HTERT-HM (cell line): ENCODE measurements around the gene FAHD1.

DNA sequence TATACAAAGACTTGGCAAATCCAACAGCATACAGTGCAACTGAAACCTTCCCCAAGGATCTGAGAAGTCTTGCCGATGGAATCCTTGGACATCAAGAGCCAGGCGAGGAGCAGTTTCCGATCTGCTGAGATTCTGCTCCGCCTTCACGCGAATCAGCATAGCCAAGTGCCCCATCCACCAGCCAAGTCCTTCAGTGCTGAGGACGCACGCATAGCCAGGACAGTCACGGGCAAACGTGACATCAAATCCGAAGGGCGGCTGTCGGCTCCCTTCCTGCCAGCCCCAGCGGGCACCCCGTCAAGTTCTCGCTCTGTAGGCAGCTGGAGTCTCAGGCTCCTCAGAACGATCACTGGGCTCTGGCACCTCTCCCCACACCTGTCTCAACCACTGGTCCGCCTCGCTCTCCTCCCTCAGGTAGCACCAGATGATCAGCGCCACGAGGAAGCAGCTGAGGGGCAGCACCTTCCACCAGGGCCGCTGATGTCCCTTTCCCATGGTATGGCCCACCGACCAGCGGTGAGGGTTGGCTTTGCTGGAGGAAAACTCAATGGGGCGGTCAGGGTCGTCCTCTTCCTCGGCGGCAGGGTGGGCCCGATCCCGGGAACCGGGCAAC, 492 bp downstream of the UQCC4 start:
- RRBS = 2% methylated on average over 1 of the region's 31 CpGs

GRCh38 chr16:1448126-1448588, 3.8 kb upstream of the CCDC154 start:
- RRBS = 75% methylated on average over 2 of the region's 26 CpGs

GRCh38 chr16:1548144-1548647, 14.7 kb downstream of the TMEM204 start:
- RRBS = no CpG with 5 or more reads among the region's 7 CpGs

GRCh38 chr16:1560952-1561592, 27.6 kb downstream of the TMEM204 start:
- RRBS = no CpG with 5 or more reads among the region's 17 CpGs

GRCh38 chr16:1565396-1565735, 31.9 kb downstream of the TMEM204 start:
- RRBS = no CpG with 5 or more reads among the region's 6 CpGs

GRCh38 chr16:1597101-1597676, 14.7 kb downstream of the IFT140 start:
- RRBS = no CpG with 5 or more reads among the region's 16 CpGs

DNA sequence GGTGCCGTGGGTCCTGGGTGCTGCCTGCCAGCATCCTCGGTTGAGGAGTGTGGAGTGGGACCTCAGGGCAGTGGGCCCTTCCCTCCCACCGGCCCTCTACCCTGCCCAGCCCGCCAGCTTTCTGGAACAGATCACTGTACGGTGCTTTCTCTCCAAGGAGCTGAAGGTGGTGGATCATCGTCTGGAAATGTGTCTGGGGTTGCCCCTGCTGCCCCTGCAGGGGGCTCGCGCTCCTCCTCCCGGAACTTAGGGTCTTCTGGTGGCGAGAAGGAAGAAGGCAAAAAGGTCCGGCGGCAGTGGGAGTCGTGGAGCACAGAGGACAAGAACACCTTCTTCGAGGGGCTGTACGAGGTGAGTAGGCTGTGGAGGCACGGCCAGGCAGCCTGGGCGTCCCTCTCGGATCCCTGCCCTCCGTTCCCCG, 13.7 kb downstream of the CRAMP1 start:
- RRBS = no CpG with 5 or more reads among the region's 20 CpGs

GRCh38 chr16:1788593-1789397, 4.7 kb downstream of the IGFALS start:
- RRBS = no CpG with 5 or more reads among the region's 40 CpGs

DNA sequence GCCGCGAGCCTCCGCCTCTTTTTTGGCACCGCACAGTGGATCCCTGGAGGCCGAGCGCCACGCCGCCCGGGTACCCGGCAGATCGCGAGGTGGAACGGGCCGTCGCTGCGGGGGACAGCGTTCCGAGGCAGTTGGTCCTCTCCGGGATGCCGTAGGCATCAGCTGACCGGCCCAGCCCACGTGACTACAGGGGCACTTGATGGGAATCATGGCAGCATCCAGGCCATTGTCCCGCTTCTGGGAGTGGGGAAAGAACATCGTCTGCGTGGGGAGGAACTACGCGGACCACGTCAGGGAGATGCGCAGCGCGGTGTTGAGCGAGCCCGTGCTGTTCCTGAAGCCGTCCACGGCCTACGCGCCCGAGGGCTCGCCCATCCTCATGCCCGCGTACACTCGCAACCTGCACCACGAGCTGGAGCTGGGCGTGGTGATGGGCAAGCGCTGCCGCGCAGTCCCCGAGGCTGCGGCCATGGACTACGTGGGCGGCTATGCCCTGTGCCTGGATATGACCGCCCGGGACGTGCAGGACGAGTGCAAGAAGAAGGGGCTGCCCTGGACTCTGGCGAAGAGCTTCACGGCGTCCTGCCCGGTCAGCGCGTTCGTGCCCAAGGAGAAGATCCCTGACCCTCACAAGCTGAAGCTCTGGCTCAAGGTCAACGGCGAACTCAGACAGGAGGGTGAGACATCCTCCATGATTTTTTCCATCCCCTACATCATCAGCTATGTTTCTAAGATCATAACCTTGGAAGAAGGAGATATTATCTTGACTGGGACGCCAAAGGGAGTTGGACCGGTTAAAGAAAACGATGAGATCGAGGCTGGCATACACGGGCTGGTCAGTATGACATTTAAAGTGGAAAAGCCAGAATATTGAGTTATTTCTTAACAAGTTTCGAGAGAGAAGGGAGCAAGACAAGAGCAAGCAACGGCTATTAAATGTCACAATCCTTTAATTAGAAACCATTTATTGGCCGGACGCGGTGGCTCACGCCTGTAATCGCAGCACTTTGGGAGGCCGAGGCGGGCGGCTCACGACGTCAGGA, at the start of gene FAHD1:
TSS of gene FAHD1 (plus strand) at position 176 of the 1,043 bp plus-strand sequence.
- RRBS = 1% methylated on average over 25 of the region's 81 CpGs

- RRBS = no CpG with 5 or more reads among the region's 18 CpGs
These were observed 12.3 kb upstream of the MEIOB start for GRCh38 chr16:1884102-1884848.

DNA sequence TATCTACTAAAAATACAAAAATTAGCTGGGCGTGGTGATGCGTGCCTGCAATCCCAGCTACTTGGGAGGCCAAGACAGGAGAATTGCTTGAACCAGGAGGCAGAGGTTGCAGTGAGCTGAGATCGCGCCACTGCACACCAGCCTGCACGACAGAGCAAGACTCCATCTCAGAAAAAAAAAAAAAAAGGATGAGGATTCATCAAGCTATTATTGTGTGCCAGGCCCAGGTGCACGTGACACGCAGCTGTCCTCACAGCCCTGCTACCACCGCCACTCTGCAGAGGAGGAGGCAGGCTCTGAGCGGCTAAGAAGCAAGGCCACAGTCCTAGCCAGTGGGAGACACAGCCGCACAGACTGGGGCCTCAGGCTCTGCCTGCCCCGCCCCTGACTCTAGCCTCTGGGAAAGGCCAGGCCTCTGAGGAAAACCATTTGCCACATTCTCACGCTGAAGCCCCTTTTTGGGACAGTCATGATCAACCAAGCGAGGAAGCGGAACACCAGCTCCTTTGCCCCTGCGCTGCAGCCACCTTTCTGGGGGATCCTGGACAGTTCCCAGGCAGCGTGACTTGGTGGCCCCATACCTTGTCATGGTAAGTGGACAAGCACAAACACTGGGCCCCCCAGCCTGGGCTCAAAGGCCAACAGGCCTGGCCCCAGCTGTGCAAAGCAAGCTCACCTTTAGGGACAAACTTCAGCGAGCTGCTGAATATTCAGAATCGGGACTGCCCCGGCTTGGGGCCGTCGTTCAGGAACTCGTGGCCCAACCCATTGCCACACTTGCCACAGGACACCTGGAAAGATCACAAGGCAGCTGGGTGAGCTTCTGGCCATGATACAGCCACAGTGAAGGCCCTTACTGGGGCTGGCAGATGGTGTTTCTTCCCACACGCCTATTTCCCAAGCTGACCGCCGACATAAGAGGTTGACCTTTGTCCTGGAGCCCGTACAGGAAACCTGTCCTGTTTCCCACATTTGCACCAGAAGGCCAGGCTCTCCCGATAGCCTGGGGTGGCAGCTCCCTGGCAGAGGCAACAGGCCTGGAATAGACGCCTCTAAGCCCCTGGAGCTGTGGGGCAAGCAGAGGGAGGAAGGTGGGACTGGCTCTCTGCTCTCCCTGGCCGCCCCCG, 2.5 kb downstream of the MSRB1 start:
- RRBS = no CpG with 5 or more reads among the region's 30 CpGs

DNA sequence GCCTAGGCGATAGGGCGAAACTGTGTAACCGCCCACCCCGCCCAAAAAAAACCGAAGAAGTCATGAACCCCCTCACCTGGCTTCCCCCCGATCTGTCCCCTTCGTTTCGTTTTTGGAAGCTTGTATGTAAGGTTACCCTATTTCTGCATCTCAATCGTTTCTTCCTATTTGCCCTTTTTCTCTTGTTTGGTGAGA, 1.2 kb downstream of the RPS2 start:
- RRBS = no CpG with 5 or more reads among the region's 9 CpGs

DNA sequence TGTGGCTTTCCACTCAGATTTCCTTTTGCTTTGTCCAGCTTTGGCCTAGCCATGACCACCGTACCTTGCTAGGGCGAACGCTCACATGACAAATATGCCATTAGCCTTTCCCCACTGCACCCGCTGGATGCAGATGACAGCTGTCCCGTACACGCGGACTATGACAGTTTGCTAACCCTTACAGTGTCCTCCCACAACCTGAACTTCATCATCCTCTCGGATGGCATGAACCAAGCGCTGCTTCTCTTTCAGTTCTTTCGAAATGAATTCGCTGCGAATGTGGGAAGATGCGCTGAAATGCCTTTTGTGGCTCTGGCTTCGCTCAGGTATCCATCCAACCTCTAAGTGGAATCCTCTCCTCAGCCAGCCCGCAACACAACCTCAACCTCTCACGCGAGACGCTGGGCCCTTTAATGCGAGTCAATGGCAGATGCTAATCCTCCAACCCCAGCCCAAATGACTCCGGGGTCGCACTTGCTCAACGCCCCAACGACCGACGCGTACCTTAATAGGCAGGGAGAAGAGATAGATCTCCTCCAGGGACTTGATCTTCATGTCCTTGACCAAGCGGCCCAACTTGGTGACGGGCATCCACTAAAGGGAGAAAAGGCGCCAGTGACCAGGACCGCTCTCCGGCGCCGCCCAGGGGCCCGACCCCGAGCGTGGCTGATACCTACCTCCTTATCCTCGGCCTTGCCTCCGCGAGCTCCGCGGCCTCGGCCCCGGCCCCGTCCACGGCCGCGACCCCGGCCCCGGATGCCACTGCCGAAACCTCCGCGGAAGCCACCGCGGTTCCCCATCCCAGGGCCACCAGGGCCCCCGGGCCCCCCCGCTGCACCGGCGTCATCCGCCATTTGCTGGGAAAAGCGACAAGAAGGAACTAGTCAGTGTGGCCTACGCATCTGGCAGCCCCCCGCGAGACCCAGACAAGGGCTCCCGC, 584 bp downstream of the RPS2 start:
- RRBS = 4% methylated on average over 6 of the region's 64 CpGs

GRCh38 chr16:1985956-1987196, 2.4 kb downstream of the GFER start:
- RRBS = no CpG with 5 or more reads among the region's 25 CpGs

DNA sequence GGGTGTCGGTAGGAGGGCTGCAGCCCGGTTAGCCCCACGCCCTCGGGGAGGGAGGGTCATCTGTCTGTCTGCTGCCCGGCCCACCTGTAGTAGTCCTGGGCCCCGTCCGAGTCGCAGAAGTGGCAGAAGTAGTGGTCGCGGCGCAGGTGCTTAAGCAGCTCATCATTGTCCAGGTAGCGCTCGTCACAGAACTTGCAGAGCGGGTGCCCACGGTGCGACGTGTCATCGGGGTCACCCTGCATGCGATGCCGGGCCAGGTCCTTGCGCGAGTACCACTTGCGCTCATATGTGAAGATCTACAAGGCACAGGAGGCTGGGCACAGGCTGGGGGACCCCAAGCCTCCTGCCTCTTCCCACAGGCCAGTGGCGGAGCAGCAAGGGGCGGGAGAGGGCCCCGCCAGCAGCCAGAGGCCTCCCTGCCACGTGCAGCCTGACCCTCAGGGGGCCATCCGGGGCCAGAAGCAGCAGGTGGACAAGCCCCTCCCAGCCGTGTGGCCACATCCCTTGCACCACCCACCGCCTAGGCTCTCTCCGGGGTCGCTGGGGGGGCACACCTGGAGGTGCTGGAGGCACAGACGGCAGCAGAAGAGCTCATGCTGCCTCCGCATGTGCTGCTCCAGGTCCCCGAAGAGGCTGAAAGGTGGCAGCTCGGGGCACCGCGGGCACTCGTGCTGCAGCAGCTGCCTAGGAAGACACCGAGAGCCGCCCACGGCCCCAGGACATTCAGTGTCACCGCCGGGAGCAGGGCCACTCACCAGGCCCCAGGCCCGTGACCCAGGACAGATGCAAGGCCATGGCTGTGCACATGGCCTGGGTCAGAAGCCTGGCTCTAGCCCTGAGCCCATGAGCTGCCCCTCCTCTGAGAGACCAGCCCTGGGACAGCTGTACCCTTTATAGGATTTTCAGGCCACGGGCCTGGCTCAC, 12.9 kb downstream of the SYNGR3 start:
- RRBS = 88% methylated on average over 8 of the region's 46 CpGs

GRCh38 chr16:2033828-2034529, 7.3 kb downstream of the NHERF2 start:
- RRBS = no CpG with 5 or more reads among the region's 24 CpGs

- RRBS = 53% methylated on average over 1 of the region's 40 CpGs
These were observed 40.4 kb downstream of the TSC2 start for GRCh38 chr16:2087904-2088867.

DNA sequence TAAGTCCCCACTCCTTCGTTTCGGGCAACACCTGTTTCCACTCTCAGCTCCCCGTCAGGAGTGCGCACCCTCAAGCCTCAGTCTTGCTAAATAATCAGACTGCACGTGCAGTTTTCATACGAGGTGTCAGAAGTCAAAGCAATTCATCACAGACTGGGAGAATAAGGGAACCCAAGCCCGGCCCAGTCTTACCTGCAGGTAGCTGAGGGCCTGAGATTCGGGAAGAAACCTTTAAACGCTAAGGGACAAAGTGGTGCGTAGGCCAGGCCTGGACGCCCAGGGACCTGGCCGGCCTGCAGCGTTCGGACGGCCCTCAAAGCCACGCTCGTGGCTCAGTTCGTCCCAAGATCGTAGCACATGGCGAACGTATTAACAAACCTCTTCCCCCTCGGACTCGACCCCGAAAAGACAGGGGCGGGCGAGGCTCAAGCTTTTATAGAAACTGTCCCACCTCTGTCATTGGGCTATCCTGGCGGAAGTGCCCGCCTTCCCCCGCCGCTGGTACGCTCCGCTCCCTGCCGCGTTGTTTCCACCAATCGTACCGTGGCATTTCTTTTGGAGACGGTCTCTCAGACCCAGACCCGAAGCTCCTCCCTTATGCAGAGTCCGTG, 526 bp upstream of the TRAF7 start:
- RRBS = 0% methylated on average over 4 of the region's 39 CpGs

DNA sequence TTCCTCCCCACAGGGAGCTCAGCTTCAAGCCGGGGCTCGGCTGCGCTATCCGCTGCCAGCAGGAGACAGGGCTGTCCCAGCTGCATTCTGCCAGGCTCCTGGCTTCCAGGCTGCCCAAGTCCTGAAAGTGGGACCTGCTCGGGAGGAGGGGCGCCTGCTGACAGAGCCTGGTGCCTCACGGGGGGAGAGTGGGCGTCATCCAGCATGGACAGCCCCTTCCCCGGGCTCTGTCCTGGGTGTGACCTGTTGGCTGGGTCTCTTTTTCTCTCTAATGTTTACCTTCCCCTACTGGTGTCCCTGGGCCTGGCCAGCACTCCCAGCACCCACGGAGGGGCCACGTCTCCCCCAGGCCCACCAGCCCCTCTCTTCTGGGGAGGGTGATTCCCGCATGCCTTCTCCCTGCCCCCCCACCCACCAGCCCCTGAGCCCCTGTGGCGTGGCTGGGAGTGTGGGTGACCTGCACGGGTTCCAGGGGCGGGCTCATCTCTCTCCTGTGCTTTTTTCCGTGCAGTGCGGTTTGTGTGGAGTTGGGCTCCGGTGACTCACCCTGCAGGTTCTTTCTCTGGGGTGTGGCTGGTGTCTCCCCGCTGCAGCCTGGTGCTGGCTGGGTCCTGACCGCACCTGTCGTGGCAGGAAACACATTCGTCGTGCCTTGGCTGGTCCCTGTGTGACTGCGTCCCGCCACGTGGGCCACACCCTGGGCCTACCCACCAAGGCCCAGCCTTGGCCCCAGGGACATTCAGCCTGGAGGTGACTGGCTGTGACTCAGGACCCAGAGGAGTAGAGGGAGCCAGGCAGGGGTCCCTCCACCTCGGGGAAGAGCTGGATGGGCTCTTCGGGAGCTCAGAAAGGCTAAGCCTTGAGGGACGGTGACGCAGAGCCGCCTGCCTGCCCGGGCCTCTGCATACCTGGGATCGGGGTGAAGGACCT, 7.5 kb downstream of the TRAF7 start:
- RRBS = 94% methylated on average over 3 of the region's 33 CpGs

DNA sequence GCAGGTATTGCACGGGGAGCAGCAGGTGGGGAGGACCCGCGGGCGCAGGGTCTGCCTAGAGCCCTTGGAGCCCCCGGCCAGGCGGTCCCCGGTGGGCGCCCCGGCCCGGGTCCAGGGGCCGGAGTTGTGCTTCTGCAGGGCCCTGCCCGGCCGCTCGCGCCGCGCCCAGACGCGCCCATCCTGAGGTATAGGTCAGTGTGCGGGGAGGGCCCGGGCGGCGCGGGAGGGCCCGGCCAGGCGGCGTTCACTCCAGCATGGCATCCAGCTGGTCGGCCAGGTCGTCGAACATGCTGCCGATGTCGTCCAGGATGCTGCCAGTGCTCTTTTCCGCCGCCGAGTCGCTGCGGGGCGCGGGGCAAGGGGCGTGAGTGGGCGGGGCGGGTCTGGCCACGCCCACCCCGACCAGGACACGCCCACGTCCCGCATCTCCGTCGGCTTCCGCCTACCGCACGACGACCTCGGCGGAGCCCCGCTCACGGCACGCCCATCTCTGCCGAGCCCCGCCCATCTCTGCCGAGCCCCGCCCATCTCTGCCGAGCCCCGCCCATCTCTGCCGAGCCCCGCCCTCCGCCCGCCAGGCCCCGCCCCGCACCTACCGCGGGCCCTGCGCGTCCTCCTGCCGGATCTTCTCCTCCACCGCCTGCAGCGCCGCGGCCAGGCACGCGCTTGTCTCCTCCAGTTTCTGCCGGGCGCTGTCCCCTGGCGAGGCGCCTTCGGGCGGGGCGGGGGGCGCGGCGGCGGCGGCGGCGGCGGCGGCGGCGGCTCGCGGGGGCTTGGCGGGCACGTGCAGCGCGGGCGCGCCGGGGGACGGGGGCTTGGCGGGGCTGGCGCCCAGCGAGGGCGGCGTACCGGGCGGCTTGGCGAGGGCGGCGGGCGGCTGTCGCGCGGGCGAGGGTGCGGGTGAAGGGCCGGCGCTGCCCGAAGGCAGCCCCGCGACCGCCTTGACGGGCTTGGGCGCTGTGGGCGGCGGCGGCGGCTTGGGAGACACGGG, 17.8 kb downstream of the CASKIN1 start:
- RRBS = 53% methylated on average over 43 of the region's 138 CpGs